Tibial artery (tissue), 1 donor: Measurements from ENCODE around the genes CCL11 and SLFN11.

DNA sequence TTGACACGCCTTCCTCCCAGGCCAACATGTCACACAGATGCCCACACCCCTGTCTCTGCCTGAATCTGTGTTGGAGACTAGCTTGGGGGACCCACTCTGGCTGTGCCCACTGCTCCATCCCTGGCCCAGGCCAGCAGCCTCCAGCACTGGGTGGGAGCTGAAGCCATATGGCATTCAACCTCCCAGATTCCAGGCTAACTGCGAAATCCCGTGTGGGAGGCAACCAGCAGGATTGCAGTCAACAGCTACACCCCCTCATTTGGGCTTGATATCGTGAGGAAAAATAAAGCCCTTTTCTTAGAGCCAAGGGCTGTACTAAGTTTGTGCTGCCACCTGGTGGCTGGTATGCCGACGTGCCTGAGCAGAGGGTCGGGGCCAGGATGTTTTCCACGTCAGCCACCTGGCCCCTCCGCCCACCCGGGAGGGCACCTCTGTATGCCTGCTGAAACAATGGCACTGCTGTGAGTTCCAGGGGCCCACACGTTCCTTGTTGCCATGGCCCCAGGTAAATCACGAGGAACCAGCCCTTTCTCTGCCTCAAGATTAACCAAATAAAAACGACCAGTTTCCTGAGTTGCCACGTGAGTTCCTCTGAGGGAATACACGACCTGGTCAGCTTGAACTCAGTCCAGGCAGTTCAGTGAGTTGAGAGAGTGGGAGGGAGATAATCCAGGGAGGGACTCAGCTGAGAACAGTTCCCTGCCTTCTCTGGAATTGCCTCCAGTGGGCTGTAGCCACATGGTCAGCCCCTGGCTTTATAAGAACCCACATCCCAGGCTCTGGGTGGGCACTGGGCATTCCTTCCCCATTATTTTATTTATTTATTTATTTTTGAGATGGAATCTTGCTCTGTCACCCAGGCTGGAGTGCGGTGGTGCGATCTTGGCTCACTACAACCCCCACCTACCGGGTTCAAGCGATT is 9.1 kb downstream of the TMEM98 start:
- PRO-cap: no peak

DNA sequence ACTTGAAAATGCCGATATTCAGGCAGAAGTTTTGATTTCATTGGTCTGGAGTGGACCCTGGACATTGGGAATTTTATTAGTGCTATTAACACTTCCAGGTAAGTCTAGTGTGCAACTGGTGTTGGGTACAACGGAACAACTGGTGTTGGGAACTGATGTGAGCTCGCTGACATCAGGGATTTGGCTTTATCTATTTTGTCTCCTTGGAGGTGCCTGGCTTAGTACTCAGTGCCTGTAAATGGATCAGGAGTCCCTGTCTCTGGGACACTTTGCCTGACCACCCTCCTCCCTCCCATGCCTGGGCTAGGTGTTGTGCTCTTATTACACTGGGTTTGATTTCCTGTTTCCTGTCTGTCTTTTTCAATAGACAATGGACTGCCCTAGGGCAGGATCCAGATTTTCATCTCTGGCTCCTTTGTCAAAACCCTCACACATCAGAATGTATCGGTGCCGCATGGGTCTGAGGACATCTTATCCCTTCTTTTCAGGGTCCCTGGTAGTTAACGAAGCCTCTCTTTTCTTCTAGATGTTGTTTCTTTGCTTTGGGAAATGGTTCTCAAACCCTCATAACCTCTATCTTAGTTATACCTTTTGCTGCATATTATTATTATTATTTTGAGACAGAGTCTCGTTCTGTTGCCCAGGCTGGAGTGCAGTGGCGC is 223.6 kb upstream of the ASIC2 start:
- PRO-cap: no peak

GRCh38 chr17:34156439-34157437 is 98.3 kb upstream of the CCL2 start:
- PRO-cap: no peak

DNA sequence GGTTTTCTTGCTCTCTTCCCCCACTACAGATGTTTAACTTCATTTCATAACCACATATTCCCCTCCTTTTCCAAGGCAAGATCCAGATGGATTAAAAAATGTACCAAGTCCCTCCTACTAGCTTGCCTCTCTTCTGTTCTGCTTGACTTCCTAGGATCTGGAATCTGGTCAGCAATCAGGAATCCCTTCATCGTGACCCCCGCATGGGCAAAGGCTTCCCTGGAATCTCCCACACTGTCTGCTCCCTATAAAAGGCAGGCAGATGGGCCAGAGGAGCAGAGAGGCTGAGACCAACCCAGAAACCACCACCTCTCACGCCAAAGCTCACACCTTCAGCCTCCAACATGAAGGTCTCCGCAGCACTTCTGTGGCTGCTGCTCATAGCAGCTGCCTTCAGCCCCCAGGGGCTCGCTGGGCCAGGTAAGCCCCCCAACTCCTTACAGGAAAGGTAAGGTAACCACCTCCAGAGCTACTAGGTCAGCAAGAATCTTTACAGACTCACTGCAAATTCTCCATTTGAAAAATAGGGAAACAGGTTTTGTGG is at the start of gene CCL11:
CCL11 (plus strand) TSS at position 278 of the 544 bp plus-strand sequence.
- PRO-cap: no peak

GRCh38 chr17:34612938-34613677 is 33.7 kb downstream of the TMEM132E start:
- PRO-cap: no peak

DNA sequence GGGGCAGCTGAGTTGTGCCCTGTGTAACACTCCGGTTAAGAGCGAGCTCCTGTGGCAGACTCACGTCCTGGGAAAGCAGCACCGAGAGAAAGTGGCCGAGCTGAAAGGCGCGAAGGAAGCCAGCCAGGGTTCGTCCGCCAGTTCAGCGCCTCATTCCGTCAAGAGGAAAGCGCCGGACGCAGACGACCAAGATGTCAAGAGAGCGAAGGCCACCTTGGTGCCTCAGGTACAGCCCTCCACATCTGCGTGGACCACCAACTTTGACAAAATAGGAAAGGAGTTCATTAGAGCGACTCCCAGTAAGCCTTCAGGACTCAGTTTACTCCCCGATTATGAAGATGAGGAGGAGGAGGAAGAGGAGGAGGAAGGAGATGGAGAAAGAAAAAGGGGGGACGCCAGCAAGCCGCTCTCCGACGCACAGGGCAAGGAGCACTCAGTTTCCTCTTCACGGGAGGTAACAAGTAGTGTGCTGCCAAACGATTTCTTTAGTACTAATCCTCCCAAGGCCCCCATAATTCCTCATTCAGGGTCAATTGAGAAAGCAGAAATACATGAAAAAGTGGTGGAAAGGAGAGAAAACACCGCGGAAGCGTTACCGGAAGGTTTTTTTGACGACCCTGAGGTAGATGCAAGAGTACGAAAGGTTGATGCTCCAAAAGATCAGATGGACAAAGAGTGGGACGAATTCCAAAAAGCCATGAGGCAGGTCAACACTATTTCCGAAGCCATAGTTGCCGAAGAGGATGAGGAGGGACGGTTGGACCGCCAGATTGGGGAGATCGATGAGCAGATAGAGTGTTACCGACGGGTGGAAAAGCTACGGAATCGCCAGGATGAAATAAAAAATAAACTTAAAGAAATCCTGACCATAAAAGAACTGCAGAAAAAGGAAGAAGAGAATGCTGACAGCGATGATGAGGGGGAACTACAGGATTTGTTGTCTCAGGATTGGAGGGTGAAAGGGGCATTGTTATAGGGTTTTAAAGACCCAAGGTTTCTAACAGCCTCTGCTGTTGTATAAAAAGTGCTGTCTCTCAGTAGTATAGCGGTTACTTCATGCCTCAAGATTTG is 705 bp downstream of the ZNF830 start:
- PRO-cap: no peak

DNA sequence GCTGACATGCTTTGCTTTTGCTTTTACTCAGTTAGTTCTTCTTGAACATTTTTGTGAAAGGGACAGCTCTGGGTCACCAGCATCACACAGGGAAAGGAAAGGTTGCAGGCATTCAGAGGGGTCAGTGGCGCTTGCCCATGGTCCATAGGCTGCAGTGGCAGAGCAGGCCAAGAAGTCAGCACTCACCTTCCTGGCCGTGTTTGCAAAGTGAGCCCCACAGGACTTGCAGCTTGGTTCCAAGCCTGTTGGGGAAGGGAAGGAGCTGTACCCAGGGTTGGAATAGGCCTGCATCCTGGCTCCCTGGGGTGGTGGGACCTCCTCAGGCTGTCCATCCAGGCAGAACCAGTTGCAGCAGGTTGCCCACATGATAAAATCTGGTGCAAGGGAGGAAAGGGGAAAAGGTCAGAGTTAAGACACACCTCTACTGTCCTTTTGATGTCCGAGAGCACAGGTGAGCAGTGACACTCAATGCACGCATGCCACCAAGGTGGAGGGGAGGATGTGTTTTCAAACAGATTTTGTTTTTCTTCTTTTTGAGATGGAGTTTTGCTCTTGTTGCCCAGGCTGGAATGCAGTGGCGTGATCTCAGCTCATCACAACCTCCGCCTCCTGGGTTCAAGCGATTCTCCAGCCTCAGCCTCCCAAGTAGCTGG is 37.2 kb downstream of the RFFL start:
- PRO-cap: no peak

DNA sequence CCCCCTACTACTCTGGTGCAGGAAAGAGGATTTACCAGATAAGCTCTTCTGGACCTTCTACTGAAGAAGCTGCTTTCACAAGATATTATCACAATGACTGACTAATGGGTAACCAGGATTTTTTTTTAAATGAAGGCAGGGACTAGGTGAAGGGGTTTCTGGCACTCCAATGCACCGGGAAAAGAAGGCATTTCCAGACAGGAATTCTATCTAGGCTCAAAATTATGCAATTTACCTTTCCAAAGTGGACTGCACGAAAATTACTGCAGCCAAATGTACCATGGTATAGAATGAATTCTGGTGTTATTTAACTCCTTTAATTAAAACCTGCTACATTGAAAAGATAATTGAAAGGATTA is 16.5 kb downstream of the RFFL start:
- PRO-cap: no peak

DNA sequence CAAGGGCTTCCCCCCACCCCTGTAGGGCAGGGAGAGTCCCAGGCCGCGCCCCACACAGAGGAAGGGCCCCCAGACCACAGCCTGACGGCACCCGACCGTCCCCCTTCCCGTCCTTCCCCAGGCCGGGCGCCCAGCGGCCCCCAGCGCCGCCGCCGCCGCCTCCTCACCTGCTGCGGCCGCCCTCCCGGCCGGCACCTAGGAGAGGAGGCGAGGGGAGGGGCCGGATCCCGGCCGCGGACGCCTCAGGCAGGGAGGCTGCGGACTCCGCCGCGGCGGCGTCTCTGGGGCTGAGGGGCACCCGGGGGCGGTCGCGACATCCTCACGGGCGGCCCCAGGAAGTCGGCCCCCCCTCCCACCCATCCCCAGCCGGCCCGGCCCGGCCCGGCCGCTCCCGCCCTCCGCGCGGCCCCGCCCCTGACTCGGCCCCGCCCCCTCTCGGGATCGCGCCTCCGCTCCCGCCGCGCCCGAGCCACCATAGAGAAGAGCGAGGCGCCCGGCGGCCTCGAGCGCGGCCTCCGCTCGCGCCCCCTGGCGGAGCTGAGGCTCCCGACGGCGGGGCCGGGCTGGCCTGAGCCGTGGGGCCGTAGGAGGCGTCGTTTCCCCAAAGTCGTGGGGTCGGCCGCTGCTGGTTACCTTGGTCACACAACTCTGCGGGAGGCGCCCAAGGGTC is 25.6 kb upstream of the RFFL start:
- PRO-cap: bidirectional peak, plus-strand start at position 477 of the sequence, minus-strand start at position 197 of the sequence

- PRO-cap: no peak
Measured at GRCh38 chr17:35298948-35299530, 56.2 kb downstream of the SLFN5 start.

DNA sequence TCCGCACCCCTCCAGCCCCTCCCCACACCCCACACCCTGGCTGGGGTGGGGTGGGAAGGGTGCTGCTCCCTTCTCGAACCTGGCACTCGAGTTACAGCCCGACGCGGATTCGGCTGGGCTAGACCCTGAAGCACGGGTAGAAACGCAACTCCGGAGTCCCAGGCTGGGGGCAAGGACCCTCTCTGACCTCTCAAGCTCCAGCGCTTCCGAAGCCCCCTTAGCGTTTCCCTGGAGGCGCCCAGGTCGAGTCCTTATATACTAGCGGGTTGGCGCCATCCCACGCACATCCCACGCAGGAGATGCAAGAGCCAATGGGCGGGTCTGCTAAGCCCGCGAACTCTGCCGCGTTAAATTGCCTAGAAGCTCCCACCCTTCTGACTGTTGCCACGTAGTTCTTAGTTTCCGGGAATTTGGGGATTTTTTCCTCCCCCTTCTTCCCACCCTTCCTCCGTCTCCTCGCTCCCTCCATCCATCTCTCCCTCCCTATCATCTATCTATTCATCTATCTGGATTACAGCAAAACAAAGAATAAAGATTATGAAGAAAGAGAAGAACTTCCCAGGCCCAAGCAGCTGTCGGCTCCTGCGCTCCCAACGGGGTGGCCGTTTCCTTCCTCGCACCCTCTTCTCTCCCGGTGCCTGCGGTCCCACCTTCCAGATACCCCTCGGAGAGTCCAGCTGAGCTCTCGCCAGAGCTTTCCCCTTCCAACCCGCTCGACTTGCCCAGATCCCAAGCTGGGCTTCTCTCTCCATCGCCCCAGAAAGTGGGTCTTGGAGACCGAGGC is at the start of gene SLFN11:
SLFN11 (minus strand) TSS at position 227 of the 784 bp plus-strand sequence.
- PRO-cap: bidirectional peak, plus-strand start at position 435 of the sequence, minus-strand start at position 226 of the sequence

DNA sequence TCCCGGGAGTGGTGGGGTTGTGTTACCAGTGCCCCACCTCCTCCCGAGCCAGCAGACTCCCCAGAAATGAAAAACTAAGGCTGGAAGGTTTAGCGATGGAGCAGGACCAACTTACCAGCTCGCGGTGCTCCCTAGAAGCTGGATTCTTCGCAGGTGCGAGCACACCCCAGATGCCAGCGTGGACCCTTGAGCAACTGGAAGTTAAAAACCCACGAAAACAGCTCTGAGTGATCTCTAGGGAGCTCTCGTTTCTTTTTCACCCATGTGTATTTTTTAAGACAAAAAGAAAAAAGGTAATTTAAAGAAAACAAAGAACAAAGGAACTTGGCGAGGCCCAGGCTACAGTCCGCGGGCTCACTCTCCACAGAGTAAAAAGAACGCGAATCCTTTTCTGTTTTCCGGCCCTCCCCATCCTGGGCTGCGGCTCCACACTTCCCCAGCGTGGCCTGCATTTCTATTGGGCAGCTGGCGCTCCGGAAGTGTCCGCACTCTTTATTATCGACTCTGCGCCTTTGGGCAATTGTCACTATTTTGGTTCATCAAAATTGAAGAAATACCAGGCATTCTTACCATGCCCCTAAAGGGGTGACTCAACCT is 588 bp upstream of the SLFN12 start:
- PRO-cap: no peak

DNA sequence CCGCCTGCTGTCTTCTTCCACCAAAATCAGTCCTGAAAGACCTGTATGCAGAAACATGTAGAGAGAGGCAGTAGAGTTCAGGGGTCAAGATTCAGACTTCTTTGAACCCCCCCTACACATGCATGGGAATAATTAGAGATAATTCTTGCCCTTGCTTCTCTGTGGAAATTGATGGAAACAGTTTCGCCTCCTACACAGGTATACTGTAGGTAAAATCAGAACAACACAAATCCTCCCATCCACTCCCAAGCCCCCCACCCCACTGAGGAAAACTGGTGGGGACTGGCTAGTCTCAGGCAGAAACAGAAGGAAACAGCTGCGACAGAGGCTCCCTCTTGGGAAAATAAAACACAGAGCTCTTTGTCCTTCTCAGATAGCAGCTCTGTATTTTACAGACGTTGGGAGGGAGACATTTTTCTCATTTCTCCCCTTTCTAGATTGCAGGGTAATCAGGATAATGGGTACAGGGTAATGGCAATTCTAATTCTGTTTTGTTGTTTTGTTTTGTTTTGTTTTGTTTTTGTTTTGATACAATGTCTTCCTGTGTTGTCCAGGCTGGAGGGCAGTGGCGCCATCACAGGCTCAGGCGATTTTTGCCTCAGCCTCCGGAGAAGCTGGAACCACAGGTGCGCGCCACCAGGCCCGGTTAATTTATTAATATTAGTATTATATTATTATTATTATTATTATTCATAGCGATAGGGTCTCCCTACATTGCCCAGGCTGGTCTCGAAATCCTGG is 1.0 kb downstream of the SLFN13 start:
- PRO-cap: no peak

DNA sequence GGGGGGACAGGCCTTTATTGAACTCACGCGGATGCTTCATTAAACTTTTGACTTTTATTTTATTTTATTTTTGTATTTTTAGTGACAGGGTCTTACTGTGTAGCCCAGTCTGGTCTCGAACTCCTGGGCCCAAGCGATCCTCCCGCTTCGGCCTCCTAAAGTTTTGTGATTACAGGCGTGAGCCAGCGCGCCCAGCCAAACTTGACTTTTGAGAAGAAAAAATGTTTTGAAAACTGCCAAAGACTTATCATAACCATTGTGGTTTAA is 1.1 kb downstream of the AP2B1 start:
- PRO-cap: no peak

DNA sequence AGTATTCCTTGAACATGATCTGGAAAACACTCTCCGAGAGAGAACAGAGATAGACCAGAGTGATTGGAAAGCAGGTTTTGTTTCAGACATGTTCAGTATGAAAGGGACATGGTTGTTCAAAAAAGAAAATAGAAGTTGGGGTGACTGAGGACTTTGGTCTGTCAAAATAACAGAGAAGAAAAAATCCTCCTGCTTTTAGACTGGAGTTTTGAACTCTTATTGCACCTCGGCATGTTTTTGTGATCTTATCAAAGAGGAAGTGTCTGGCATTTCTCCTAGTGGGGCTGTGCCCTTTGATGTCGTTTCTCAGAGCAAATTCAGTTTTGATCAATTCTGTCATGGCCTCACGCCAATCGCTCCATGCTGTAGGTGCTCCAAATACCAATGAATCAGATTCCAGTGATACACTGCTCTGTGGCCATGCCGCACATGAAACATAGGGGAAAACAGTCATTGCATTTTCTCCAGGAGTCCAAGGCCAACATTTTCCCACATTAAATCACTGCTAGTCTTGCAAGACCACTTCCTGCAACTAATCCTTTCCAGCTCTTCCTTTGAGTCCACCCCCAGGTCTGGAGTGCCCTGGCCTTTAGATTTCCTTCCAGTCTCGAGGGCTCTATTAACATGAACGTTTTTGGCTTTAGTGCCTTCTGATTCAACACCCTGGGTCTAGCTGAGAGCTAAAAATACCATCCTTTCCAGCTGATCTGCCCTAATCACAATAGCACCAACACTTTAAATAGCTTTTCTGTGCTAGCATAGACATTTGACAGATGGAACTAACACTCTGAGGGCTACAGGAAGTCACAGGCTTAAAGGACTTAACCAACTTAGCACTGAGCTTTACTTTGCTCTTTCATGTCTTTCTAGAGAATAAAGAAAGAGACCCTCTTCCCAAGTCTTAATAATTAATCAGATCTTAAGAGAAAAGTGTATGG is 18.3 kb upstream of the RASL10B start:
- PRO-cap: unidirectional peak, plus-strand start at position 766 of the sequence

GRCh38 chr17:35773217-35773659 is 12.6 kb downstream of the C17orf50 start:
- PRO-cap: no peak

DNA sequence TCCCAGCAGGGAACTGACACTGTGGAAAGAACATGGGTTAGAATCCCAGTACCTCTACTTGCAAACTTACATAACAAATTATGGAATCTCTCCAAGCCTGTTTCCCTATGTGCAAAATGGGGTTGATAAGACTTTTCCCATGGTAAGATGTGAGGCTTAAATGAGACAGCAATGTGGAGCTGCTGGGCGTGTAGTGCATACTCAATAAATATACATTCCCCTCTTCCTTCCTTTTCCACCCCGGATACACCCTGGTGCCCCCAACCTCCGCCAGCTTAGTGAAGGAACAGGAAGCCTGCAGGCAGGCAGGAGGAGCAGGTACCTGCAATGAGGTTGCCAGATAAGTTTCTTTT is 14.8 kb downstream of the C17orf50 start:
- PRO-cap: no peak

- PRO-cap: no peak
Measured at GRCh38 chr17:35819658-35820440, 10.6 kb downstream of the TAF15 start.

DNA sequence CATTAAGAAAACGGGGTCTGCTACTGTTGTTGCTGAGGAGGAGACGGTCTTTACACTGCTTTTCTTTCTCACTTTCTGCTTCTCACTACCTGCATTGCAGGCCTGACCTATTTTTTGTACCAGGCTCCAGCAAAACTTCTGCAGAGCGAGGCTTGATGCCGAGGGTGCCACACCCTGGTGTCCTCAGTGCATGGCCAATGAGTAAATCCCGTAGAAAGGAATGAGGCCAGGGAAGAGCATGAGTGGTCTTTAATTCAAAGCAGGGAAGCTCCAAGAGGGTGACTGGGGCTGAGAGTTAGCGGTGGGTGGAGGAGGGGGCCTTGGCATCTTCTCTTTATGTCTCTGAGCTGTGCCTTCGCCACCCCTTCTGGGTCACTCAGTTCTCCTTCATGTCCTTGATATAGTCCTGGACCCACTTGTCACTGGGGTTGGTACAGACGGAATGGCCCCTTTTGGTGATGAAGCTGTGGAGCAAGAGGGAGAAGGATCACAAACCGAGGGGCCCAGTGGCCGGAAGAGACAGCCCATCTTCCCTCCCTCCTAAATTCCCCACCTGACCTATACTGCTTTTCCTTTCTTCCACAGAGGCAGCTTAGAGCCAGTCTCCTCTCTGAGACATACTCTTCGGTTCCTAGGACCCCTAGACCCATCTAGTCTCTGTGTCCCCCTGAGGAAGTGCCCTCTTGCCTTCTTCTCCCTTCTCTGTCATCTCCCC is 2.3 kb upstream of the CCL16 start:
- PRO-cap: no peak

- PRO-cap: no peak
Measured at GRCh38 chr17:36085917-36086116, 4.1 kb downstream of the CCL3 start.